Vagina (tissue), 1 donor: ENCODE measurements around a stretch of chr12.

DNA sequence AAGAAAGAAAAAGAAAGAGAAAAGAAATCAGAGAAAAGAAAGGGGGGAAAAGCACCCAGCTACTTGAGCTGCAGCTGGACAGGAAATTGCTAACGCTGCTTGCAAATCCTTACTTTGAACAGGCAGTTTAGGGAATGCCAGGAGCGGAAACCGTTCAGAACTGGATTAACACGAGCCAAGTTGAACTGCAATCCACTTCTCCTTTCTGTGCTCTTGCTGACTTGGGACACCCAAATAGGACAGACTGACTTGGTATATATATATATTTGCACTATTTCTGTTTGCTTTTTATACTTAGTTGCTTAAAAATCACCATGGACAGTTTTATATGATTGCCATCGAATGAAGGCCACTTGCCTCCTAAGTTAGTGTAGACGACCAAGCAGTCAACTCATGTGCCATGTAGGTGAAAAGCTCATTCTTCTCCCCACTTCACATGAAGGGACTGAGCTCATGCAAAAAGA lies 5.5 kb downstream of the DUSP6 start:
- PRO-cap: no peak
- RAMPAGE, long total RNA: no peak

- PRO-cap: no peak
- RAMPAGE, long total RNA: no peak
Observed at GRCh38 chr12:89347383-89347890, 4.9 kb downstream of the DUSP6 start.

- PRO-cap: no peak
- RAMPAGE, long total RNA: no peak
Observed at GRCh38 chr12:89377908-89378390, 25.6 kb upstream of the DUSP6 start.

- PRO-cap: no peak
- RAMPAGE, long total RNA: no peak
Observed at GRCh38 chr12:89390139-89390567, 37.9 kb upstream of the DUSP6 start.

GRCh38 chr12:89438799-89439478 lies 85.7 kb downstream of the GALNT4 start:
- PRO-cap: no peak
- RAMPAGE, long total RNA: no peak

DNA sequence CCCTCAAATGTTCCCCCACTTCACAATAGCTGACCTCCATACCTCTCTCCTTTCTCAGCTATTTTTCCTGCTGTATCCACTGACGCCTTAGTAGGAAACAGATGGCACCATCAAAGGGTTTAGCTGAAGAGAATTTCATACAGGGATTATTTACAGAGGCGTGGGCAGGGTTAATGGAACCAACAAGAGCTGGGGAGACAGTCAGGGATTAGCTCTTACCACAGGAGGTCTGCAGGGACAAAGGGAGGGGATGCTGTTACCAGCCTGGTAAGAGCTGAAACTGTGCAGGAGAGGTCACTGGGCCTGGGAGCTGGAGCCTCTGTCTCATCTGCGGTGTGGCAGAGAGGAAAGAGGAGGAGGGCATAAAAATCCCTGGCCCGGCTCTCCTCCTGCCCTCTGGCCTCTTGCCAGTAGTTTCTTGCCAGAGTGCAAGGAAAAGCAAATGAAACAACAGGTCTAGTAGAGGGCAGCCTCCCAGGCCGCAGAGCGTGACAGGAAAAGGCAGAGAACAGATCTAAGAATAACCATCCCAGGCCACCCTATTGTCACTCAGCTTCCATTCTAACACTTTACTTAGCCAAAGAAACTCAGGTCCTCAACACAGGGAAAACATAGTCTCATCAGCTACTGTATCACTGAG lies 18.9 kb upstream of the POC1B start:
- PRO-cap: no peak
- RAMPAGE, long total RNA: start-site peak on the plus strand centred at position 209 of the sequence, 250 bp wide, 8 reads

GRCh38 chr12:89656796-89657339 lies 51.8 kb downstream of the ATP2B1 start:
- PRO-cap: no peak
- RAMPAGE, long total RNA: no peak

DNA sequence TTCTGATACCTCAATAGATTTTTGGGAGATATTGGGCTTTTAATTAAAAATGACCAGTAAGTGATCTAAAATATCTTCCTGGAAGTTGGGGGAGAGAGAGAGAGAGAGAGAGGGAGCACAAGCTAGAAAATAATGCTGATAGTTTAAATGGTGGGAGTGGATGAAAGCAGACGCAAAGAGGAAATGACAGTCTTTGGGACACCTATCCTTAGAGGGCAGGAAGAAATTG lies 399.7 kb upstream of the ATP2B1 start:
- PRO-cap: no peak
- RAMPAGE, long total RNA: no peak

- PRO-cap: no peak
- RAMPAGE, long total RNA: no peak
Observed at GRCh38 chr12:91183560-91183853, 890 bp upstream of the DCN start.

GRCh38 chr12:91577734-91578174 lies 395.1 kb upstream of the DCN start:
- PRO-cap: no peak
- RAMPAGE, long total RNA: no peak

GRCh38 chr12:91618168-91618723 lies 435.6 kb upstream of the DCN start:
- PRO-cap: no peak
- RAMPAGE, long total RNA: no peak

DNA sequence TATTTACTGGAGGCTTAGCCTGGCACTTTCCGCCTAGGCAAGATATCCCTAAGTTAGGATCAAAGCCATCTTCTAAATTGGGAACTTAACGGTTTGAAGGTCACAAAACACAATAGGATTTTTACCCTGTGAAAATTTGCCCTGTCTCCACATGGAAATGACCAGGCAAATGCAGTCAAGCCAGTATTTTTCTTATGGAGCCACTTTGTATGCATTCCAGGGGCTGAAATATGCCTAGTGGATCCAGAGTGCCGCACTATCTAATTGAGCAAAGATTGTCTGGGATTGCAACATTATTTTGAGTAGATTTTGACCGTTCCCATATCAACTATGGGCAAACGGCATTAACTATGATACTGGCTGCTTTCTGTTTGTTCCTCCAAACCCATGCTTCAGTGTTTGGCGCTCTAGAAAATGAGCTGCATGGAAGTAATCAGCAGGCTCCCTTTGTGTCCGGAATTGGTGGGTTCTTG lies 223.0 kb downstream of the BTG1 start:
- PRO-cap: no peak
- RAMPAGE, long total RNA: no peak

GRCh38 chr12:91987971-91988379 lies 157.7 kb downstream of the BTG1 start:
- PRO-cap: no peak
- RAMPAGE, long total RNA: no peak

GRCh38 chr12:92011623-92011973 lies 134.0 kb downstream of the BTG1 start:
- PRO-cap: no peak
- RAMPAGE, long total RNA: no peak

DNA sequence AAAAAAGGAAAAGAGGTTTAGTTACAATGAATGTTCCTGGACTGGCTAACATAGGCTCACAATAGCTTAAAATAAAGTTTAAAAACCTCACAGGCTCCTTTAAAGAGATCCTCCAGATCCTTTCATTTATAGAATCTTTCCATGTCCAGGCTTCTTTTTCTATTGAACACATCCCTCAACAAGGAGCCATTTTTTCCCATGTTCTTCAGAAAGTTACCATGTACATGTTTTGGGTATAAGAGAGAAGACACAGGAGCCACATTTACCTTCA lies 20.4 kb downstream of the BTG1 start:
- PRO-cap: no peak
- RAMPAGE, long total RNA: no peak

DNA sequence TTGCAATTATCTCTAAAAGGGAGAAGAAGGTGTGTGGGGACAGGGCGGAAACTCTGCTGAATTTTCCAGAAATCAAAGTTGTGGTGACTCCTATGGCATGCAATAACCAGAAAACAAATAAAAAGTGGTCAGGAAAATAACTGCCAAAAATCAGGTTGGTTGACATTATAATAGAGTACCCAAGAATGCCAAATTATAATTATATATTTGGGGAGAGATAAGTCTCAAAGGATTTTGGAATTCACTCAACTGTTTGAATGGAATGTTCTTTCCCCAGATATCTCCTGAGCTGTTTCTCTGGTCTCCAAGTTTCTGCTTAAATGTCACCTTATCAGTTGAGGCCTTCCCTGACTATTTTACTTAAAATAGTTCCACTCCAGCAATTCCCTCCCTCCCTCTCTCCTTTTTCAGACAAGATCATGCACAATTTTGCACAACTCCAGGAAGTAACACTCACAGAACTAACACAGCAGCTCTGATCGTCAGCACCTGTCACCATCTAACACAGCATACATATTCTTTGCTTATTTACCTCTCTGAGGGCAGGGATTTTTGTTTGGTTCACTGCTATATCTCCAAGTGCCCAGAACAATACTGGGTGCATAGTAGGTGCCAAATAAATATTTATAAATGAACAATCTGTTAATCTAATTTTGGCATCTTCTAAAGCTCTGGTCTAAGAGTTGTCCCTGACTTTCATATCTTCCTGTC lies 12.5 kb downstream of the BTG1 start:
- PRO-cap: no peak
- RAMPAGE, long total RNA: no peak

- PRO-cap: no peak
- RAMPAGE, long total RNA: no peak
Observed at GRCh38 chr12:92137694-92137993, 8.0 kb downstream of the BTG1 start.

- PRO-cap: bidirectional peak, plus-strand start at chr12:92144468, minus-strand start at chr12:92144347
- RAMPAGE, long total RNA: no peak
Observed at GRCh38 chr12:92144214-92144571, 1.5 kb downstream of the BTG1 start.

DNA sequence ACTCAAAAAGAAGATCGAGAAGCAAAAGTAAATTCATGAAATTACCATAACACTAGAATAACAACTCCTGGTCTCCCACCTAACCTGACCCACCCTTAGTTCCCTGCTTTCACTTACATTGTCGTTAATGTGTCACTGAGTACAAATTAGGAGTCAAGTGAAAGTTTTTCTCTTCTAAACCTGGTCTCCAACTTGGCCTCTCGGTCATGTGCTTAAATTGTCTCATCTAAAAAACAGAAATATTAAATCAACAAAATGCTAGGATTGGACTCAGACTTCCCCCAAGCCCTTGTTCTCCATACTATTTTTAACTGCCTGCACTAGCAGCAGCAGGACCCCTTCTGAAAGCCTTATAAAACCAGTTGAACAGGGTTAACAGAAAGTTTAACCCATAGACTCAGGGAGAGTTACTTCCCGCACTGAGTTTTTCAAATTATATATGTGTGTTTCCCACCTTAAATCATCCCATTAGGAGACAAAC lies 1.9 kb upstream of the BTG1 start:
- PRO-cap: no peak
- RAMPAGE, long total RNA: no peak

DNA sequence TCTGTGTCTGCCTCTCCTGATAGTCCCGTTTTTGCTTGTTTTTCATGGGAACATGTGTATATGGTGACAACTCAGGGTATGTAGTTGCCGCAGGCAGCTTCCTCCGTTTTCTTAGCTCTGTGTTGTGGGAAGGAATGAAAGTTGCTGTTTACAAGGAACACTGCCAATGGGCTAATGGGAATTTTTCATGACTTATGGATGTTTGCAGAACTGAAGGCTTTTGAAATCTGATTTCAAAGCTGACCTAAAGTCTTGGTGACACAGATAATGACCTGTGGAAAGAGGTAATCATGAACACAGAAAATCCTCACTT lies 146.4 kb upstream of the BTG1 start:
- PRO-cap: no peak
- RAMPAGE, long total RNA: no peak